Bronchus fibroblast of lung (primary cell): Measurements from ENCODE around the genes CAMKK1 and ATP2A3.

- RAMPAGE, long total RNA: no peak
Observed at GRCh38 chr17:3796398-3796851, 4.6 kb downstream of the ITGAE start.

DNA sequence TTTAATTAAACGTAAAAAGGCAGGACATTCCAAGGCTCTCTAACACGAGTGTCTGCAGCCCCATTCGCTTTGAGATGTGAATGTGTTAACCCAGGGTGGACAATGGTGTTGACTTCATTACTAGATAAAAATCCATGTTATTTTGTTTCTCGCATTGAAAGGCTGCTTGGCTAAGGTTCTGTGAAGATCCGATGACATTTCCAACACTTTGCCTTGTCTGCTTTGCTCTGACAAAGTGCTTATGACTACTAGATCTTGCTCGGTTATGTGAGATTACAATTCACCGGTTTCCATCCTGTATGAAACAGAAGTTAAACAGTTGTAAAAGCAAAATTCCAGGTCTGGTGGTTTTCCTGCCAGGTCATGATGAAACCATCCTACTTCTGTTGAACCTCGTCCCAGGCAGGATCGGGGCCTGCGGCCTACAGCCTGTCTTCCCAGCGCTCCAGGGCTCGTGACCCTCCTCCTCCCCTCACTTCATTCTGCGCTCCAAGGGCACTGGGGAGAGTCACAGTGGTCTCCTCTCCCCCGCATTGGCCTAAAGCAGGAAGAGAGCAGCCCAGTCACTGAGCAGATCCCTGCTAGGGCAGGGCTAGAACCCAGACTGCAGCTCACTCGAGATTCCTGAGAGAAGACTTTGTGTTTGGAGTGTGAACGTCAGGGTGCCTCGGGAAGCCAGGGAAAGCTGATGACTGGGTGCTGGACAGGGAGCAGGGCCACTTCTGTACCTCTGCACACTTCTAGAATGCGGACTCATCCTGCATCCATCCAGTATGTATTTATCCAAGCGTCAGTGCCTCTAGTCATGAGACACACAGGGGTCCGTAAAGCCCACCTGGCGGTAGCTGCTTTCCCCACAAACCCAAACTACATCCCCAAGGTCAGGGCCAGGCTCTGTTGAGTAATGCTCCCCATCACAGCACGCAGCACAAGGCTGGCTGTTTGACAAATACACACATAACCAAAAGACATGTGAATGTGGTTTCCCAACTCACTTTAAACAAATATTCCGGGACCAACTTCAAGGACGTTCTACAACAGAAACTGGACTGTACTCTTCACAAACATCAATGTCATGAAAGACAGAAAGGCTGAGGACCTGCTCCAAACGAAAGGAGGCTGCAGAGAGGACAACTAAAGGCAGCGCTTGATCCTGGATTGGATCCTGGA, 1.6 kb upstream of the ITGAE start:
- RAMPAGE, long total RNA: no peak

- RAMPAGE, long total RNA: no peak
Observed at GRCh38 chr17:3828698-3828949, 17.4 kb downstream of the NCBP3 start.

- RAMPAGE, long total RNA: no peak
Observed at GRCh38 chr17:3865840-3866337, 19.8 kb upstream of the NCBP3 start.

- RAMPAGE, long total RNA: no peak
Observed at GRCh38 chr17:3892857-3893936, at the start of gene CAMKK1. CAMKK1 (minus strand) TSS chr17:3893053.

DNA sequence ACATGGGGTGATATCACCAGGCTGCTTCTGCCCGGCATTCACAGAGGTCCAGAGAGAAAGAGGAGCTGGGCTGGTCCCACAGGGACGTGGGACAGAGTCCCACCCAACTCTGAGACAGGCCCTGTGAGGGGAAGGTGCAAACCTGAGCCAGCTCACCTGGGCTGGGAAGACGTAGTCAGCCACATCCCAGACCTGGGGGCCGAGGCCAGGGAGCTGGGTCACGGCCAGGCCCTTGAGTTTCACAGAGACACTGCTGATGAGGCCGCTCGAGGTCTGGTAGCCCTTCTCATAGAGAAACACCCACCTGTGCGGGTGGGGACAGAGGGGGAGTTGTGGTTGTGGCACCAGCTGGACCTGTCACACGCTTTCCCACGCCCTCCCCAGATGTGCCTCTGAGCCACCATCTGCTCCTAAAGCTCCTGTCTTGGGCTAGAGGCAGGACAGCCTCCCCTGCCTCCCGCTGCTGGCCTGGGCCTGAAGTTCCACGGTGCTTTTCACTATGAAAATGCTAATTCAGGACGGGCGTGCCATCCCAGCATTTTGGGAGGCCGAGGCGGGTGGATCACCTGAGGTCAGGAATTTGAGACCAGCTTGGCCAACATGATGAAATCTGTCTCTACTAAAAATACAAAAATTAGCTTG, 11.1 kb downstream of the P2RX1 start:
- RAMPAGE, long total RNA: no peak

DNA sequence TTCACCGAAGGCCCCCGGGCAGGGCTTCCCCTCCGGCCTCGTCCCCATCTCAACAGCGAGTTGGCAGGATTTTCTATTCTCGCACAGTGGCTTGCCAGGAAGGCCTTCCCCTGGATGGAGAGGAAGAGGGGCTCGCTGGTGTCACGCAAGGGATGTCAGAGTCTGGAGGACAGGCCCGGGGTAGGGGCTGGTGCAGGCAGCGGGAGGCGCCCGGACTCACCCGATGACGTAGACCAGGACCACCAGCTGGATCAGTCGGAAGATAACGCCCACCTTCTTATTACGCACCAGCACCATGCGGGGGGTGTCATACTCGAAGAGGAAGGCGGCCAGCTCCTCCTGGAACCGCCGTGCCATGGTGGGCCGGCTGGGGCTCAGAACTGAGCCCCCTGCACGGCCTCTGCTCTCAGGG, 390 bp downstream of the P2RX1 start:
- RAMPAGE, long total RNA: no peak

DNA sequence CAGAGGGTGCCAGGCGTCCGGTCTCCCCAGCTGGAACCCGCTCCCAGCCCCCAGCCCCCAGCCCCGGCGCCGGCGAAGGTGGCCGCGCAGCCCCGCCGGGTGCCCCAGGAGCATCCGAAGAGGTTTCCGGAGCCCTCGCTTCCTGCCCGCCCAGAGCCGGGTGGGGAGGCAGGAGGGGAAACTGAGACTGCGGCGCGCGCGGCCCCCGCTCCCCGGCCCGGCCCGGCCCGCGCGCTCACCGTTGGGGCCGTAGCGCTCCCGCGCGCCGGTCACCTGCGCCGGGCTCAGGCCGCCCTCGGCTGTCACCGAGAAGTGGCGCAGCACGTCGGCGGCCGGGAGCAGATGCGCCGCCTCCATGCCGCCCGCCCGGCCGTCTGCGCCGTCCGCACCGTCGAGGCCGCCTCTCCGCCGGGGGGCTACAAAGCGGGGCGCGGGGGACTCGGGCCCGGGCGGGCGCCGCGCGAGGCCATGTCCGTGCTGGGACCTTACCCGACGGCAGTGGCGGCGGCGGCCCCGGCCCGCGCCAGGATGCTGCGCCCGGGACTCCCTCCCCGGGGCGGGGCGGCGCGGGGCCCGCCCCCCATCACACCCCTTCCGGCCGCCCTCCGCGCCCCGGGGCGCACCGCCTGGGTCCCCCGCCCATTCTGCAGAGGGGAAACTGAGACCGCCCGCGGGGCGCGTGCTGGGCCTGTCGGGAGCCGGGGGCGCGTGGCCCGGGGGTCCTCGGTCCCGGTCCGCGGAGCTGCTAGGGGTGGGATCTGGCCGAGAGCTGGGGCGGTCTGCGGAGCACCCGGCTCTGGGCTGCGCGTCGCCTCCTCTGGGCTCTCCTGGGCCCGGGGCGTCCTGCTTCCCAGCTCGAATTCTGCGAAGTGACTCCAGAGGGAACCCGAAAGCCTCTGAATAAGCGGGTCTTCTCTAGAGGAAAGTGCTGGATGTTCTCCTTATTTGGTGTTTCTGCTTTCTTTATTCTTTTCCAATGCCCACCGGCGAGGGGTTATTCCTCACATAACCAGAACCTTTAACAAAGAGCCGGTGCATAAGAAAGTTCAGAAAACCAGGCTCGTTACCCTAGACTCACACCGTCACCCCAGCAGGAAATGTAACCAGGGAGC, at the start of gene ATP2A3:
Gene ATP2A3 (minus strand): TSS at position 503 of the 1,112 bp plus-strand sequence.
- RAMPAGE, long total RNA: no peak

GRCh38 chr17:4004156-4005332, 40.3 kb upstream of the ATP2A3 start:
- RAMPAGE, long total RNA: no peak

GRCh38 chr17:4009102-4009905, 45.1 kb upstream of the ATP2A3 start:
- RAMPAGE, long total RNA: no peak

GRCh38 chr17:4064356-4064825, 78.4 kb downstream of the ZZEF1 start:
- RAMPAGE, long total RNA: no peak

DNA sequence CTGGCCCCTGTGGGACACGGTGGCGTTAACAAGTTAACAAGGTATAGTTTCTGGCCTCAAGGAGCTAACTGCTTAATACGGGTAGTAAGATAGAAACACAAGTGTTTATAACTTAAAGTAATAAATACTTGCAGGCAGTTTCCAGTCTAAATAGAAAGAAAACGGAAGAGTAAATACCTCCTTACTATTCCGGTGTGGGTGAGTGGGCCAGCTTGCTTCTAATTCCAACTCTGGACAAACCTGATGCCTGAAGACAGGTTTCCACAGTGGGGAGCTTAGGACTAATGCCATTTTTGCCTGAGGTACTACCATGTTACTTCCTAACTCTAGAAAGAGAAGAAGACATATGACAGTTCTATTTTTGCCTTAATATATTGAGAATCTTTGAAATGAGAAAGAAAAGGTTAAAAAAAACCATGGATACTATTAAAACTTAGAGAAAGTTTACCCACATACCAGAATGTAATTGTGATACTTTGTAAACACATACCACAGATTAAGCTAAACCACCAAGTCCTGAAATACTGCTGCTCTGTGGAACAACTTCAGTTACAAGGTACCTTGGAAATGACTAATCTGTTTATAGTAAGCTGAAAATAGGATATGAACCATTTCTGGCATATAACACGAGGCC, 70.3 kb downstream of the ZZEF1 start:
- RAMPAGE, long total RNA: no peak

GRCh38 chr17:4144549-4144840, 1.5 kb downstream of the CYB5D2 start:
- RAMPAGE, long total RNA: no peak

DNA sequence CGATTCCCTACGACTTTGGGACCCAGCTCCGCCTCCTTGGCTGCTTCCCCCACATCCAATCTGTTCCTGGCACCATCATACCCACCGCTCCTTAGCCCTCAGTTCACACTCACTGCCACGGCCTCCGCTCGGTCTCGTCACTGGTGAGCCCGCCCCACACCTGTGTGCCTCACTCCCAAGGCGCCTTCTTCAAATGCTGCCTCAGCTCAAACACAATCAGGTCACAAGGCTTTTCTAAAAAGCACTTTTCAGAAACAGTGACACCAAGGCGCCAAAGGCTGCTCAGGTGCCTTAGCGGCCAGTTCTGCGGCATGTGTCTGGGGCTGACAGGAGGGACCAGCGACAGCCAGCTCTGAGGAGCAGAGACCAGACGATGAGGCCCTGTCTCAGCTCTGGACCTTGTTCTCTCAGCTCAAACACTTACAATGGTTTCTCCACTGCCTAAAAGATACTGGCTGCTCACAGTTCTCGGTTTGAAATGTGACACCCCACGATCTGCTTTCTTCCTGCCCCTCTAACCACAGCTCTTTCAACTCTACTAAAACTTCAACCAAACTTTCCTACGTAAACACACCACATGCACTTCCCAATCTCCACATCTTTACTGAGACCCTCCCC, 33.1 kb downstream of the CYB5D2 start:
- RAMPAGE, long total RNA: no peak

GRCh38 chr17:4204544-4205047, 59.2 kb downstream of the ANKFY1 start:
- RAMPAGE, long total RNA: no peak

- RAMPAGE, long total RNA: no peak
Observed at GRCh38 chr17:4475990-4476862, 22.5 kb upstream of the SPNS2 start.

DNA sequence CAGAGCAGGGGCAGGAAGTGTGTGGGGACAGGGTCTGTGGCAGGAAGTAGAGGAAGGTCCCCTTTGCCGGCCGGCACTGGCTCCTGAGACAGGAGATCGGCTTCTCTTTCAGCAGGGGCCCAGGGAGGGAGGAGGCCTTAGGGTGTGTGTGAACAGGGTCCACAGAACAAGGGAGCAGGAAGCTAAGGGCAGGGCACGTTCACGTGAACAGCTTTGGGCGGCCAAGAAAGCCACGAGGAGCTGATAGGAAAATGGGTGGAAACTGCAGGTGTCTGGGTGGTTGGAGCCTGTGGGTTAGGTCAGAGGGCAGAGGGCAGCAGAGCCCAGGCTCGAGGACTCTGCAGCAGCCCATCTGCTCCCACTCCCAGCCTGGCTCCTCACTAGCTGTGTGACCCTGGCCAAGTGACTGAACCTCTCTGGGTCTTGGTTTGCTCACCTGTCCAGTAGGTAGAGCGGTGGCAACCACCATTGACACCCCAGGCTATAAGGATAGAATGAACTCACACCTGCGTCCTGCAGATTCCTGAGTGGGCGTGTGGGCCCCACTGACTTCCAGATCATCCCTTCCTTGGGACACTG, 17.3 kb upstream of the SPNS2 start:
- RAMPAGE, long total RNA: no peak

DNA sequence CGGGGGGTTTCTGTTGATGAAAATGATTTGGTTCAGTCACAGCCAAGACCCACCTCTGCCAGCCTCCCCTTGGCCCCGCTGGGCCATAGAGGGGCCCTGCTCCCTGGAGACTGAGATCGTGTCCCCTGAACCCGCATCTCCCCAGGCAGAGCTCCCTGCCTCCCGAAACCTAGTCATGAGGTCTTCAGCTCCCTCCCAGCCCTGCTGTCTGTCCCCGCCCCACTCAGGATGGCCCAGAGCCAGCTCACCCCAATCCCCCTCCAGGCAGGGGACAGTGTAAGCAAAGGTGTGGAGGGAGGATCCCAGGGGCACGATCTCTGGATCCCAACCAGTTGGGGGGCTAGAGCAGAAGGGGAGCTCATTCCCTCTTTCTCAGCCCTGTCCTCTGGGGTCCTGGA, 16.1 kb upstream of the SPNS2 start:
- RAMPAGE, long total RNA: no peak

- RAMPAGE, long total RNA: no peak
Observed at GRCh38 chr17:4504808-4505867, 6.5 kb downstream of the SPNS2 start.

DNA sequence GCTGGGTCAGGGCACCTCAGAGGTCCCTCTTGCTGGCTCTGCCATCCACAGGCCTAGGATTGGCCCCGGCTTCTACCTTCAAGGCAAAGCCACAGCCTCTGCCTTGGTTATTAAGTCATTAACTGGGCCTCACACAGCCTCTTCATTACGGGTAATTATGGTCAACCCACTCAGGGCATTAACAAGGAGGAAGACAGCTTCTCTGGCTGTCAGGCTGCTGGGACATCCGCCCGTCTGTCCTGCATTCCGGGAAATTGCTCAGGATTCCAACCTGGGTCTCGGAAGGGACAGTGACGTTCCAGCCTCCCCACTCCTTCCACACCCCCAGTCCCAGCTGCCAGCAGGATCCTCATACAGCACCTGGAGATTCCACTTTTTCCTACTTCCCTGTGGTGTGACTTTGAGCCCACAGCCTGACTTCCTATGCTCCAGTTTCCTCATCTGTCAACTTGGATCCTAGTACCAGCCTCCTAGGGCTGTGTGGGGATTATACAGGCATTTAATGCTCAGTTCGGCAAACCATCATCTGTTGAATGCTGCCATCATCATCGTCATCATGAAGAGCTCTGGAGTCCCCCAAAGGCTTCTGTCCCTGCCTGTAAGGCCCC, 13.0 kb downstream of the SPNS2 start:
- RAMPAGE, long total RNA: no peak